Transverse colon (tissue), 4 donors: ENCODE data around the genes PLAC9, DYDC2 and PRXL2A.

DNA sequence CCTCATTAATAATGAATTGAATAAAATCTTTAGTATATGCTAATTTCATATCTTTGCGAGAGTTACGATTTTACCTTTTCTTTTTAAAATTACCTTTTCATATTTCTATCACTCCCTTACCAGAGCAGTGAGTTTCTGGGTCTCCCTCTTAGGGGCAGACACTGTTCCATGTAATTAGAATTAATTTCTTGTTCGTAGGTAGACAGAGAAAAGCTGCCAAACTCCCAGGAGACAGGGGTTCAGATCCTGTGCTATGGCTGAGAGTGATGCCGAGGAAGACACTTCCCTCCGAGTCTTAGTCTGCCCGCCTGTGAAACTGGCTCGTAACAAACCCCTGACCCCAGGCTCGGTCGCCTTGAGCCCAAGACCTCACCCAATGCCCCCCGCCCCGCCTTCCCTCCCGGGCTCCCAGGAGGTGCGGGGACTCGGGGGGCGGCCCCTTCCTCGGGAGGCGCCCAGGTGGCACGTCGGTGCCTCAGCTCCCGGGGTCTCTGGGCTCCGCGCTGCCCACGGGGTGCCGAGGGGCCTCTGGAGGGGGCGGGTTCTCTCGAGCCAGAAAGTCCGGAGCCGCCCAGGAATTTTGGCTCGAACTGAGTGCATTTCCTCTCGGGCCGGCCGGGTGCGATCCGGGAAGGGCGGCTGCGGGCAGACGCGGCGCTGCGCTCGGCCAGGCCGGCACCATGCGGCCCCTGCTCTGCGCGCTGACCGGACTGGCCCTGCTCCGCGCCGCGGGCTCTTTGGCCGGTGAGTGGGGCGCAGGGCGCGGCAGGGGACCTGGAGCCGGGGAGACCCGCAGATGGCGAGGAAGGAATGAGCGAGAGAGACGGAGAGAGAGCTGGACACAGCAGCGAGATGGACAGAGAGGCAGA lies at the start of gene PLAC9:
Gene PLAC9 (plus strand): TSS at position 648 of the 869 bp plus-strand sequence.
- PRO-cap: unidirectional peak, plus-strand start at position 648 of the sequence
- RAMPAGE, long total RNA, 4 experiments: start-site peak on the plus strand in 2 of 4 experiments, centred at positions 648 to 652 of the sequence, 8 to 11 reads per replicate

- PRO-cap: no peak
- RAMPAGE, long total RNA, 4 experiments: start-site peak on the minus strand in 1 of 4 experiments, at chr10:80157217-80158107 at its widest, 33 reads per replicate
These were observed 24.9 kb downstream of the PLAC9 start for GRCh38 chr10:80157122-80158231.

DNA sequence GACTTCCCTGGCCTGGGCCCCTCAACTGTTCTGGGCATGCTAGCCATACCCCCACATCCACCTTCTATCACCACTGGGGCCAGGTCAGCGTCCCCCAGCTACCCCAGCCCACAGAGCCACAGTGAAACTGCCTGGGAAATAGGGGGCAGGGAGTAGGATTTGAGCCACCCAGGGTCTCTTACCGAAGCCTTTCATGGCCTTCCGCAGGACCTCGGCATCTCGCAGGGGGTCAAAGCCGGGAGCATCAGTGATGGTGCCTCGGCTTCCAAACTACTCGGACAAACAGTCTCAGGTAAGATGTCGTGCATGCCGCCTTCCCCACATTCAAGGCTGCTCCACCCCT lies 34.5 kb downstream of the PLAC9 start:
- PRO-cap: no peak
- RAMPAGE, long total RNA, 4 experiments: start-site peak on the minus strand in 1 of 4 experiments, centred at position 247 of the sequence, 24 reads per replicate

GRCh38 chr10:80205761-80206029 lies 358 bp upstream of the ANXA11 start:
- PRO-cap: bidirectional peak, plus-strand start at chr10:80205884, minus-strand start at chr10:80205817
- RAMPAGE, long total RNA, 4 experiments: no peak in any of the 4 experiments

DNA sequence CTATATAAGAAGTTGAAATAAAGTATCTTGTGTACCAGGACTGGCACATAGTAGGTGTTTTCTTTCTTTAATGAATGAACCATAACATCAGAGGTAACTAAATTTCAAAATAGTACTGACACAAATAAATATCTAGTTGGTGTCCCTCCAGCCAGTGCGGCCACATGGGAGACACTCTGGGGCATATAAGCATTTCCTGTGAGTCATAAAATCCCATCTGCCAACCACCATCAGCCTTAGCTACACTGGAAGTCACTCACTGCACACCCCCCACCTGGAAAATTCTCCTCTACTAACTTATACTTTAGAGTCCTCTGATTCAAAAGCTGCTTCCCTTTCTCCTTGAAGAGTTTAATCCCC lies 32.5 kb downstream of the DYDC1 start:
- PRO-cap: no peak
- RAMPAGE, long total RNA, 4 experiments: no peak in any of the 4 experiments

GRCh38 chr10:80356400-80357374 lies at the start of gene DYDC2:
TSS of gene DYDC2 (plus strand) at chr10:80356781.
- PRO-cap: no peak
- RAMPAGE, long total RNA, 4 experiments: no peak in any of the 4 experiments

DNA sequence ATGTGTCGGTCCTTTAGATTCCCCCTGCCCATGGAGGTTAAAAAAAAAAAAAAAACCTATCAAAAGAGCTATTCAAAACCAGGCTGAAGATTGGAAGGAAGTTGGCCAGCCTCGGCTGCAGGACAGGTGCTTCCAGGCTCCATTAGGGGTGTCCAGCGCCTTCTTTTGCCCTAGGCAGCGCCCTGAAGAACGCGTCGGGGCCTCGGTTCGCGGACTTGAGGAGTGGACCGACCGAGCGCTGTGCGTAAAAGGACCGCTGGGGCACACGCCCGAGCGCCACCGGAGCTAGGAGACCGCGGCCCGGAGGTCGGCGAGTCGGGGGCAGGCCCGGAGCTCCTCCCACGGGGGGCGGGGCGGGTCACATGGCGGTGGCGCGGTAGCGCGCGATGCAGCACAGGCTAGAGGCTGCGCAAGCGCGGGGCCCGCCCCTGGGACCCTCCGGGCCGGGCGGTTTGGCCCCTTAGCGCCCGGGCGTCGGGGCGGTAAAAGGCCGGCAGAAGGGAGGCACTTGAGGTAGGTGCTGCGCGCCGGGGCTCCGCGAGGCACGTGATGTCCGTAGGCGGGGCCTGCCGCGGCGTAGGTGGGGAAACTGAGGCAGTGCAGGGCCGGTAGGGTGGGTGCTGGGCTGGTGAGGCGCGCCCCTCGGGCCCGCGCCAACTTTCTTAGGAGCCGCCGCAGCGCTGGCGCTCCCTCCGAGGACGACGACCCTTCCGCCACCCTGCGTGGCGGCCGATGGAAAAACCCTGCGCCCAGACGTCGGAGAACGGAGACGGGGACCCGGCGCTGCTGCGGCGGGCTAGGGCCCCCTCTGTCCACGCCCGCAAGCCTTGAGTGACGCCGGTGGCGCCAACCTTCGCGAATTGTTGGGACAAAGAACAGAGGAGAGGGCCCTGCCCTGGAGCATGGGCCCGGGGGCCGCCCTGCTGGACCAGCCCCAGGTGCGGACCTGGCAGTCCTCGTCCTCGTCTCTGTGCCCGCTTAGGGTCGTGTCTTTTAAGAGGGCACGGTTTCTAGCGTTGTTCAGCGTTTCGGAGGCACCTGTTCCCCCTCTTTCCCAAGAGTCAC lies at the start of gene PRXL2A:
Gene PRXL2A (plus strand): TSS at position 421 of the 1,065 bp plus-strand sequence.
- PRO-cap: bidirectional peak, plus-strand start at position 363 of the sequence, minus-strand start at position 217 of the sequence
- RAMPAGE, long total RNA, 4 experiments: start-site peak on the plus strand in 4 of 4 experiments, centred at positions 421 to 435 of the sequence, 131 to 1,513 reads per replicate

DNA sequence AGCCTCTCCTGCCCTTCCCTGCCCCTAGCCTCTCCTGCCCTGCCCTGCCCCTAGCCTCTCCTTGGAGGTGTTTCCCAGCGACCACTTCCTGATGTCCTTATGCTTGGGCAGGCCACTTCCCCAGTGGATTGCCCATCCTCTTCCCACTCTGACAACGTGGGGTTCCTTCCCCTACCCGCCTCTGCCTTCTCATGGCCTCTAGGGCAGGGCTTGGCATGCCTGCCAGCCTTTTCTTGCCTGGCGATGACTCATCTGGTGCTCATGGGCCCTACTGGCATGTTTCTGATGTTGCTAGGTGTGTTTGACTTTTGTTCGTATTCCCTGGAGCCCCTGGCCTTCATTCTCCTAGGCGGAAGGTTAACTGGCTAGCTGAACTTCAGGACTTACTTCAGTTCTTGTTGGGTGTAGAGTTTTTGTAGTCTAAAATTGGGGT lies 21.3 kb downstream of the PRXL2A start:
- PRO-cap: no peak
- RAMPAGE, long total RNA, 4 experiments: no peak in any of the 4 experiments

DNA sequence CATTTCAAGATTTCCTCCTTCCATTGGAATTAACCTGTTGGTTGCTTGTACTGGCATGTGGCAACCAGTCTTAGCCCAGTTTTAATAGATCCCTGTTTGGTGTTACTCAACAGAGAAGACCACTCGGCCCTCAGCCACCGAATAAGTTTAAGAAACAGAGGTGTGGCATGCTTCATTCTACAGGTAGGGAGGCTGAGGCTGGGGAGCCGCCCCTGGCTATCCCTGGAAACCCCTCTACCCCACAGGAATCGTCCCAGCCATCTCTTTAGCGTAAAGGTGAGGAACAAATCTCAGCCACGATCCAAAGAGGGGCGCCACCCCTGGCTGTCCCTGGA lies 933 bp upstream of the TSPAN14 start:
- PRO-cap: no peak
- RAMPAGE, long total RNA, 4 experiments: no peak in any of the 4 experiments

DNA sequence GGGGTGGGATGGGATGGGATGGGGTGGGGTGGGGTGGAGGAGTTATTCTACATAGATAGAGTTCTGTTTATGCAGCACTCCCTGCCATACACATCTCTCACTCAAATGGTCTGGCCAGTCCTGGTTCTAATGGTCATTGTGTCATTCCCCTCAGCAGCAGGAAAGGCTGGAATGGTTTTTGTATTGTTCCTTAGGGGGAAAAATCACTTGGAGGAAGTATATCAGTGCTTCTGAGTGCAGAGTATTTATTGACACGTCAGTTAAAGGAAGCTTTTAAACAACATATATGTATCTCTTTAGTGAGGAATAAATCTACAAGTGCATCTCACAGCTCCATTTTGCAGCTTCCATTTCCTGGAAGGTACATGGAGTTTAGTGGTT lies 8.2 kb downstream of the TSPAN14 start:
- PRO-cap: no peak
- RAMPAGE, long total RNA, 4 experiments: no peak in any of the 4 experiments

- PRO-cap: unidirectional peak, plus-strand start at chr10:80462878; unidirectional peak, minus-strand start at chr10:80463466
- RAMPAGE, long total RNA, 4 experiments: no peak in any of the 4 experiments
These were observed 9.0 kb downstream of the TSPAN14 start for GRCh38 chr10:80462731-80463875.

DNA sequence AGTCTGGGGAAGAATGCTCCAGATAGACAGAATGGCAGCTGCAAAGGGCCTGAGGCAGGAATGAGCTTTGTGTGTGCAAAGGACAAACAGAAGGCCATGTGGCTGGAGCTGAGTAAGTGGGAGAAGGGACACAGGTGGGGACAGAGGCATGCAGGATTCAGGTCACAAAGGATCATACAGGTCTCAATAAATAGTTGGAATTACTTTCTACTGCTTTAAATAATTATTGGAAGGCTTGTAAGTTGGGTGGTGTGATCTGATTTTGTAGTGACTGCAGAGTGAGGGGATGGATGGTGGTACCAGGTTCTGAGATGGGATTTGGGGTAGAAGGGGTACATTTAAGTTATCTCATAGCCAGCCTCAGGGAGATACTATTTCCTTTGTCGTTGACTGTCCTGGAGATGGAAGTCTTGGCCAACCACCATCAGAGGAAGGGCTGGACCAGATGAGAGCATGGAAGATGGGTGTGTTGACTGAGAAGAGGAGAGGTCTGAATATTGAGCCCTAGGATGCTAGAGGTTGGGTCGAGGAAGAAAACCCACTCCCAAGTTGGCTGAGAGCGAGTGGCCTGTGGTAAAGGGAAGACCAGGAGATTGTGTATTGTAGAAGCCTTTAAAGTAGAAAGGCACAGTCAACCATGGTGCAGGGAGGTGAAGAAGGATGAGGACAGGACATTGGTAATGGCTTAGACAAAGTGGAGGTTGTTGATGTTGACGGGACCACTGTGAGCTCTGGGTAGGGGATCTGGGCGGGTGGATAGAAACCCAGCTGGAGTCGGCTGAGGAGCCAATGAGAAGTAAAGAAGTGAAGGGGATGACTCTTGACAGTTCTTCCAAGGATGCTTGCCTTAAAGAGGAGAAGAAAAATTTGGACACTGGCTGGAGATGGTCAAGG lies 36.0 kb downstream of the TSPAN14 start:
- PRO-cap: no peak
- RAMPAGE, long total RNA, 4 experiments: start-site peak on the plus strand in 2 of 4 experiments, centred at positions 409 to 524 of the sequence, 17 to 20 reads per replicate

GRCh38 chr10:80504009-80504913 lies 33.4 kb upstream of the SH2D4B start:
- PRO-cap: no peak
- RAMPAGE, long total RNA, 4 experiments: start-site peak on the plus strand in 1 of 4 experiments, at chr10:80504690-80504810 at its widest, 7 reads per replicate

- PRO-cap: no peak
- RAMPAGE, long total RNA, 4 experiments: no peak in any of the 4 experiments
These were observed 17.9 kb upstream of the SH2D4B start for GRCh38 chr10:80519708-80520327.

- PRO-cap: unidirectional peak, plus-strand start at chr10:80535841; unidirectional peak, plus-strand start at chr10:80536117
- RAMPAGE, long total RNA, 4 experiments: no peak in any of the 4 experiments
These were observed 2.0 kb upstream of the SH2D4B start for GRCh38 chr10:80535439-80536438.

- PRO-cap: no peak
- RAMPAGE, long total RNA, 4 experiments: start-site peak on the plus strand in 1 of 4 experiments, at chr10:84214983-84215023 at its widest, 76 reads per replicate
These were observed 10.6 kb downstream of the LRIT2 start for GRCh38 chr10:84214719-84215203.

DNA sequence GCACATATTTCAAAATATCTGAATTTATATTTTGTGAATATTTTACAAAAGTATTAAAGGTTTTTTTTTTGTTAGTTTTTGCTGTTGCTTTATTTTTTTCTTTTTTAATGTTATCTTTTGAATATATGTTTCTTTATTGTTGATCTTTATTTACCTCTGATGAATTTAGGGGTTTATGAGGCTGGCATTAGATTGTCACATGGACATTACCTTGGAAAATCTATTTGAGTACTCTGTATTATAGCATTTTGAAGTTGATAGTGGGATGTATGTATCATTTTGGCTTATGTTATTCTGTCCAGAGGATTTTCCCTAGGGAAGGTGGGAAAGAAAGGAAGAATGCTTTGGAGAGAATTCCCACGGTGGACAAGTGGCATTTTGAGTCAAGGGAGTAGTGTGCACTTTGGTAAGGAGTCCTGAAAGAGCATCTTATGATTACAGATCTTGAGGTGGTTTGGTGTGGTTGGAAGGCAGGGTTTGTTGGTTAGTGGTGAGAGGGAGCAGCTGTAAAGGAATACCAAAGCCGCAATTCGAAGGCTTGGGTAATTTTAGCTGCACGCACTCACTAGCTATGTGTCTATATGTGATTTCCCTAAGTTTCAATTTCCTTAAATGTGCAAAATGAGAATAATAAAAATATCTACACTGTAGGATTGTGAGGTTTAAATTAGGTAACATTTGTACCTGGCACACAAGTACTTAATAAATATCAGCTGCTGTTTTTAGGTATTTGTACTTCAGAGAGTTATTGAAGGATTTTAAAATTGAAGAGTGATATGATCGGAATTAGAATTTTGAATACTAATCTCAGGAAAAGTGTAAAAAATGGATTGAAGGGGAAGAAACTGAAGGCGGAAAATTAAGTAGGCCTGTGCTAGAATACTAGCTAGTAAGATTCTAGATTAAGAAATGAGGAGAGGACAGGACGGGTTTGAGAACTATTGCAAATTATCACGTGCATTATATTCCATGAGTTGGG lies 16.2 kb downstream of the CCSER2 start:
- PRO-cap: no peak
- RAMPAGE, long total RNA, 4 experiments: start-site peak on the plus strand in 1 of 4 experiments, centred at position 395 of the sequence, 13 reads per replicate

- PRO-cap: no peak
- RAMPAGE, long total RNA, 4 experiments: no peak in any of the 4 experiments
These were observed 89.2 kb downstream of the CCSER2 start for GRCh38 chr10:84417596-84417936.

DNA sequence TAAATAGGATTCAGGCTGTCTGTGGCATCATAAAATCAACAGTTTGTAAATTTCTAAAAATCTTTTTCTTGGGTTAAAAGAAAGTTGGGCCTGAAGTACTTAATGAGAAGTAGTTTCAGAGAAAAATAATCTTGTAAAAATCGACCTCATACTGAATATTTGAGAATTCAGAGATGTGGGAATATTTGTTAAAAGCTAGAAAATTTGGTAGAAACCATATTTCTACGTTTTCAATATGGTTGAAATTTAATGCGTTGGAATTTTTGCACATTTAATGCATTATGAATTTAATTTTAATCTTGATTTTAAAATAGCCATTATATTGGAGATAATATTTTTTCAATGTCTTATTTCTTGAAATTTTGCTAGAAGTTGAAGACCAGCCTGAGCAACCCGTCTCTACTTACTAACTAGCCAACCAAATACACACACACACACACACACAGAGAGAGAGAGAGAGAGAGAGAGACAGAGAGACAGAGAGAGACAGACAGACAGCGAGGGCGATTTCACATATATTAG lies 108.4 kb downstream of the CCSER2 start:
- PRO-cap: no peak
- RAMPAGE, long total RNA, 4 experiments: start-site peak on the plus strand in 2 of 4 experiments, centred at positions 352 to 376 of the sequence, 5 to 7 reads per replicate

GRCh38 chr10:85612116-85612671 lies 754.4 kb downstream of the GRID1 start:
- PRO-cap: no peak
- RAMPAGE, long total RNA, 4 experiments: no peak in any of the 4 experiments